Bronchus (tissue), 1 donor: ENCODE measurements around the gene SECISBP2.

DNA sequence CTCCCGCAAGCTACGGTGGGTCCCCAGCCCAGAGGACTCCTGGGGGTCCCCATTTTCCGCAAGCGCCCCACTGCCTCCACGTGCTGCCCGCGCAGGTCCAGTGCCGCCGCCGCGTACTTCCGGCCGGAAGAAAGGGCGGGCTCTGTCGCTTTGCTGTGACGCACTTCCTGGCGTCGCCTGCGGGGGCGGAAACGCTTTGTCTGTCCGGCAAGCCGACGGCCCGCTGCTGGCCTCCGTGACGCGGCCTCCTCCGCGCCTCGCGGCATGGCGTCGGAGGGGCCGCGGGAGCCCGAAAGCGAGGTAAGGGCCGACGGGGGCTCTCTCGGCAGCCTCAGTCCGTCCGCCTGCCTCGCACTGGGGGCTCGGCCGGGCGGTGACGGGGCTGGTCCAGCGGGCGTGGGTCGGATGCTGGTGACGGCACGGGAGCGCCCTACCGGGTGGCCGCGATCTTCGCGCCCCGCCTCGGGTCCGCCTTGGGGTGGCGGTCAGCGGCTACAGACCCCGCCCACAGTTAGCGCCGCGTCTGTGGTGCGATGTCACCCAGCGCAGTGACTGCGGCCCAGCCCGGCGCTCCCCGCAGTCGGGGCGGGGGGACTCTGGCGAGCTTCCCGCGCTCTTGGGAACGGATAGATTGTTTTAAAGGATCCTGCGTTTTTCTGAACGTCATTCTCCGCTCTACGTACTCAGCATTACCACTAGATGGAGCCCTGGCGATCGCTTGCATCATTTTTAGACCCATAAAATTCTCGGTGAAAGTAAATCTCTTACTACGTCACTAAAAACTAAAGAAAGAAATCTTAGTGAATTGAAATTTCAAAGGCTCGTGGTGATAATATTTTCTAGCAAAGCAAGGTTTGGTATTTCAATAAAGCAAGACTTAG is at the start of gene SECISBP2:
Gene SECISBP2, plus strand, starts transcription at position 188 of the 881 bp plus-strand sequence.
- PRO-cap, result bidirectional peak, plus-strand start at position 188 of the sequence, minus-strand start at position 102 of the sequence; bidirectional peak, plus-strand start at position 579 of the sequence, minus-strand start at position 356 of the sequence

DNA sequence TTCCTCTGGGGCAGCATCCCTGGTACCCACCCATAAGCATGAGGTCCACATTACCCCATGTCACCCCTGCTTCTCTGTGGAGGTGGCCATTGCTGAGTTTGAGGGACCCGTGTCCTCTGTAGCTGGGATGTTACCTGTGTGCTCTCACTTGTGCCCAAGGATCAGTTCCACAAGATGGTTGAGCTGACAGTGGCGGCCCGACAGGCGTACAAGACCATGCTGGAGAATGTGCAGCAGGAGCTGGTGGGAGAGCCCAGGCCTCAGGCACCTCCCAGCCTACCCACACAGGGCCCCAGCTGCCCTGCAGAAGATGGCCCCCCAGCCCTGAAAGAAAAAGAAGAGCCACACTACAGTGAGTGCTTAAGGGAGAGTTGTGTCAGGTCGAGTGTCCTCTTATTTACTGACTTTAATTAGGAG is 39.5 kb downstream of the SECISBP2 start:
- PRO-cap, result no peak

DNA sequence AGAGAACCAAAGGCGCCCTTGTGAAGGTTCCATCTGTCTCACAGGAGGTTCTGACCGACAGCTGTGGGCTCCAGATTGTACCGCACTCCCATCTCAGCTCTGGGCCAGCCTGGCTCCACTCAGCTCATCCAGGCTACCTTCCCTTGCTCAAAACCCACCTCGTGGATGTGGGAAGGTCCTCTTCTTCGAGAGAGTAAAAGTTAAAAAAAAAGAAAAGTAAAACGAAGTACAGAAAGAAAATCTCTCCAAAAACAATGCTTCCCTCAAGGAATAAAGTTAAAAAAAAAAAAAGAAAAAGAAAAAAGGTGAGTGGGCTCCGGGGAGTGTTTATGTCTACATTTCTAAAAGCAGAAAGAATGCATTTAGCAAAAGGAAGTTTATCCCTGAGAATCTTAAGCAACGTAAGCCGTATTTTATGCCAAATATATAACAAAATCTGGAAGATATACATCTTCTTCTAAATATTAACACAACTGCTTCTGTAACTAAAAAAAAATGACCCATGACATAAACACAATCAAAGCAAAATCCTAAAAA is 59.5 kb downstream of the SECISBP2 start:
- PRO-cap, result no peak

GRCh38 chr9:89417919-89418492 is 79.9 kb downstream of the SEMA4D start:
- PRO-cap, result no peak

GRCh38 chr9:89448129-89448916 is 49.6 kb downstream of the SEMA4D start:
- PRO-cap, result no peak

- PRO-cap, result no peak
Observed at GRCh38 chr9:89471406-89471816, 26.5 kb downstream of the SEMA4D start.

DNA sequence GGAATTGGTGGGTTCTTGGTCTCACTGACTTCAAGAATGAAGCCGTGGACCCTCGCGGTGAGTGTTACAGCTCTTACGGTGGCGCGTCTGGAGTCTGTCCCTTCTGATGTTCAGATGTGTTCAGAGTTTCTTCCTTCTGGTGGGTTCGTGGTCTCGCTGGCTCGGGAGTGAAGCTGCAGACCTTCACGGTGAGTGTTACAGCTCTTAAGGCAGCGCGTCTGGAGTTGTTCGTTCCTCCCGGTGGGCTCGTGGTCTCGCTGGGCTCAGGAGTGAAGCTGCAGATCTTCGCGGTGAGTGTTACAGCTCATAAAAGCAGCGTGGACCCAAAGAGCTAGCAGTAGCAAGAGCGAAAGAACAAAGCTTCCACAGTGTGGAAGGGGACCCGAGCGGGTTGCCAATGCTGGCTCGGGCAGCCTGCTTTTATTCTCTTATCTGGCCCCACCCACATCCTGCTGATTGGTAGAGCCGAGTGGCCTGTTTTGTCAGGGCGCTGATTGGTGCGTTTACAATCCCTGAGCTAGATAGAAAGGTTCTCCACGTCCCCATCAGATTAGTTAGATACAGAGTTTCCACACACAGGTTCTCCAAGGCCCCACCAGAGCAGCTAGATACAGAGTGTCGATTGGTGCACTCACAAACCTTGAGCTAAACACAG is 18.3 kb downstream of the SEMA4D start:
- PRO-cap, result no peak

DNA sequence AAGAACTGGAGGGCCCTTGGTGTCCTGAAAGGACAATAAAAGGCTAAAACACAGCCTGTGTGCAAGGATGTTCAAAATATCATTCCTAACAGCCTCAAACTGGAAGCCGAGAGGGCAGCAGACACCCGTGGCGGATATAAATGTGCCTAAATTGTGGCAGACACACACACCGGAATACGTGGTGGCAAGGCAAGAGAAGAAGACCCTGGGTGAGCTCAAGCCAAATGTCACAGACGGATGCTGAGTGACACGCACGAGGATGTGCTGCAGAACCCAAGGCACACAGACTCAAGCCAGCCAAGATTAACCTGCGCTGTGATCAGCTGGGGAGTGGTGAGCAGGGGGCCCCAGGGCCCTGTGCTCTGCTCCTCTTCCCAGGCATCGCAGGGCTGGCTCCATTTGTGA is 16.5 kb downstream of the SEMA4D start:
- PRO-cap, result unidirectional peak, plus-strand start at position 230 of the sequence

GRCh38 chr9:89605625-89606510 is 1.1 kb downstream of the GADD45G start:
- PRO-cap, result bidirectional peak, plus-strand start at chr9:89605978, minus-strand start at chr9:89605742; bidirectional peak, plus-strand start at chr9:89606264, minus-strand start at chr9:89606077

DNA sequence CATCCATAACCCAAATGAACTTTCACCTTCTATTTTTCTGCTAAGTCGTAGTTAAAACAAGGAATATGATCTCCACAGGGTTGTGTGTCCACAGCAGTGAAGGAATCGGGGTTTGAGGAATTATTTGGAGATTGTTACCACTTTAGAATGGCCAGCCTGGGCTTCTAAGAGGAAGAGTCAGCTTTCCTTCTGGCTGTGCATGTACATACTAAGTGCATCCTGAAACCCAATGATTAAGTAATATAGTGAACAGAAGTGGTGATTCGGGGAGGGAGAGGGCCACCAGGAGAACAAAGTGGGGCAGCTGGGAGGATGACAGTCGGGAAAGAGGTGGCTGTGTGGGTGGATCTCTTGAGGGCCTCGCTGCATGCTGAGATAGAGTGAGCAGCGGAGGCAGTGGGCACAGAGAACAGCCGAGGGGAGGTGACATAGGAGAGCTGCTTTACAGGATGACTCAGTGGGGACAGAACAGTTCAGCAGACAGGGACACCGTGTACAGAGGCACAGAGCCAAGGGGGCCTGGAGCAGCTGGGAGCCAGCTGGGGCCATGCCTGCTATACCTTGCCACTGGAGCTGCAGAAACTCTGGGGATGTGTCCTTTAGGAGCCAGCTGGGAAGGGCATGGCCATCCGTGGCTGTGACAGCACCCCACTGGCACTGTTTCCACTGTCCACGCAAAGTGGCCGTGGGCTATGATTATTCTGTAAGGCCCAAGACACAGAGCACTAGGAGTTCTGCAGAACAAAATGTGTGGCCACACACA is 273.8 kb downstream of the GADD45G start:
- PRO-cap, result no peak

GRCh38 chr9:90803800-90804319 is 2.2 kb downstream of the SYK start:
- PRO-cap, result no peak

GRCh38 chr9:90804320-90804682 is 2.7 kb downstream of the SYK start:
- PRO-cap, result no peak

DNA sequence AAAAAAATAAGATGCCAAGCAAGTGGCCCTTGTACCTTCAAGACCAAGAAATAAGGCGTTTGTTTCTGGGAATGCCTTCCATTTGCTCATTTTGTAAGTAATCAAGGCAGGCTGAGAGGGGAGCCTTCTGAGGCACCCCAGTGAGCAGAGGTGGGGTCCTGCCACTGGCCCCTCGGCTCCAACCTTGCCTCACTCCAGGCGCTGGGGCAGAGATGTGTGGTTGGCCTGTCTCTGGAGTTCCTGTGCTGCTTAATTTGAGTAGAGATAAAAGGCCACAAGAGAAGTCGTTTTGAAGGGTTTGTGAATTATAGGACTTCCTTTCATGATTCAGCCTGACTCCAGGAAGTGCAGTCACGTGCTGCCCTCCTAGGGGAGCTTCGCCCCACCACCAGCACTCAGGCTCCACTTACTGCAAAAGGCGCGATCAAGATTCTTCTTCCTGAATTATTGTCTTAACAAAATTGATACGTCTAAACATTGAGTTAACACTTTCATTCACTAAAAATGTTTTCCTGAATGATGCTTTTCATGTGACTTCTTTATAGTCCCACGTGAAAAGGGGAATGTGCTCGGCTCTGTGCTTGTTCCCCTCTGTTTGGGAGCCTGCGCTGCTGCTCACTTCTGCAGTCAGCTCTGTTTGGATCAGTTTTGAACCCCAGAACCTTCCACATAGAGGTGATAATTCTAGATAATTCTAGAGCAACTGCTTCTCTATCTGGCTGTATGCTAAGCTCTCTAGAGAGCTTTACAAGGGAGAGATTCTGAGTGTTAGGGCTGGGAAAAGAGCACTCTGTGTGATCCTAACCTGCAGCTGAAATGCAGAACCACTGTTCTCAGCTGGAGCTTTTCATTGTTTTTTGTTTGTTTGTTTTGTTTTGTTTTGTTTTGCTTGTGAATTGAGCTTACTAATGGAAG is 13.8 kb downstream of the SYK start:
- PRO-cap, result no peak

DNA sequence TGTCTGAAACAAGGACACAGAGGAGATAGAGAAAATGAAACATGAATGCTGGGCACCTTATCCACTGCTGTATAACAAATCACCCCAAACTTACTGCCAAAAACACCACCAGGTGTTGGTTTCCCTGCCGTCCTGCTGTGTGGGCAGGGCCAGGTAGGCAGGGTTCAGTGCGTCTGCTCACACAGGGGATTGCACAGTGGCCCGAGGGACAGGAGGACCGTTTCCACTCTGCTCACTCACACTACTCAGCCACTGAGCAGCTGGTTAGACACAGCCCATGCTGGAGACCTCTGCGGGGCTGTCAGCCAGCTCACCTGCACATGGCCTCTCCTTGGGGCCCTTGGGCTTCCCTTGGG is 78.9 kb downstream of the SYK start:
- PRO-cap, result no peak

- PRO-cap, result unidirectional peak, minus-strand start at chr9:90965315
Observed at GRCh38 chr9:90964947-90965702, 163.5 kb downstream of the SYK start.

- PRO-cap, result no peak
Observed at GRCh38 chr9:90998451-90998928, 196.9 kb downstream of the SYK start.

DNA sequence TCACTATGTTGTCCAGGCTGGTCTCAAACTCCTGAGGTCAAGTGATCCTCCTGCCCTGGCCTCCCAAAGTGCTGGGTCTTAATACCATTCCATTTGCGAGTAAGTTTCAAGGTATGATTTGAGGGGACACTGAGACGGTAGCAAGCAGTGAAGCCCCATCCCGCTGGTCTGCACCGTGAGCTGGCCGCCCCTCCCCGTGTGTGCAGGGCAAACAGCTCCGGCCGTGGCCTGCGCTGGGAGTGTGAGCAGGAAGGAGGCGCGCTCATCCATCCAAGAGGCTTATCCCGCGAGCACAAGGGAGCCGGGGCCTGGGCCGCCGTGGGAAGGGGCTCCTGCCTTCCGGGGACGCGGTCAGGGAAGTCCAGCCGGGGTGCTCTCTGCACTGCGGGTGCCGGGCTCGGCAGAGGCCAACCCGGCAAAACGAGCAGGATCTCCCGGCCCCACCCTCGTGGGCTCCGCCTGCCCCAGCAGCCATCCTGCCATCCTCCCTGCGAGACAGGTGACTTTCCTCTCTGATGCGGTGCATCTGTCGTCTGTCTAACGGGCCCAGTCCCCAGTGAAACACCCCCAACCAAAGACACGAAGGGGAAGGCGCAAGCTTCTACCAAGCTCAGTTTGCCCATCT is 244.3 kb downstream of the AUH start:
- PRO-cap, result unidirectional peak, plus-strand start at position 239 of the sequence

DNA sequence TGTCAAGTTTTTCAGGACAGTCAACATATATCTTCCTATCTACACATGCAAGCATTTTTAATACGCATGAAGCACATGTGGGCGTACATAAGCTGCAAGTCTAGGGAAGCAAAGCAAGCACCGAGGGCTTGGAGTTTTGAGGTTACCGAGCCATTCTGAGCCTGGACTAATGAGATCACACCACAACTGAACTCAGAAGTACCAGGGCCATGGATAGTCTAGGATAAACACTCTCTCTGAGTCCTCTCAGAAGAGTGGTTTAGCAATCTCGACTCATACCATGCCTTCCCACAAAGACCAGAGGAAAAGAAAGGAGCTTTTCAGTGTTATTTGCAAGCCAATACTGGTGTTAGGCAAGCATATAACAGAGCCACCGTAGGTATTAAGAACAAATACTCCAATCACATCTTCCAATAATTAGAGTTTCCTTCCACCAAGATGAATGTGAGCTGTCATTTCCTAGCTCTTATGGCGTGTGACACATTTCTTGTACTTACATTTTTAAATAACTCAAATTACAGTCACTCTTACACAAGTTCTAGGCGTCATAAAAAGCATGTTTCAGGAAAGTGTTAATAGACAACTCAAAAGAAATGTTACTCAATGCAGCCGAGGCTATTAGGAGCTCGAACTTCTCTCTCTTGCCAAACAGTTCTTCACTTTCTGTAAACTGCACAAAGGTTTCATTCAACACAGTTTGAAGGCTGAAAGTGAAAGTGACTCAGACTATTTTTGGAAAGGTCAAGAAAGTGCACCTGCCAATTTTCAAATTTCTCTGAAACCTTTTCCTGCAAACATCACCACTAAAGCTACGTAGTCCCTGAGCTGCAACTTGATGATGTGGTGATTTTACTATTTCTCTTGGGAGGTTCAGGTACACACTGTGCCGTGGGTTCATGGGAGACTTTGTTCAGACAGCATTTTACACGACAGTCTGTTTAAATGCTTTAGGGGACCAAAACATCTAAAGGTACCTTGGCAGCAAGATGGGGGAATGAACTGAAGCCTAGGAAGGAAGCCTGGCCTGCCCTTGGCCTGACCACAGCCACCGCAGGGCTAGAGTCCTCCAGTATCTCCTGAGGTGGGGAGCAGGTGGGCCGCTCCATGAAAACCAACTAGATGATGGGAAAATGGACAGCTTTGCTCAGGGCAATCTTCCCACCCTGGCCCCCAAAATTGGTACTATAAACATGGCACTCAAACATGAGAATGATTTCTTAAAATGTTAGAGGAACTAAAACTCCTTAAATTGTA is 153.8 kb downstream of the AUH start:
- PRO-cap, result bidirectional peak, plus-strand start at position 859 of the sequence, minus-strand start at position 672 of the sequence

GRCh38 chr9:91209983-91210843 is 151.5 kb downstream of the AUH start:
- PRO-cap, result no peak

GRCh38 chr9:91819338-91820228 is 130.4 kb downstream of the ROR2 start:
- PRO-cap, result no peak